Measurements from ENCODE around the gene MBD1.

DNA sequence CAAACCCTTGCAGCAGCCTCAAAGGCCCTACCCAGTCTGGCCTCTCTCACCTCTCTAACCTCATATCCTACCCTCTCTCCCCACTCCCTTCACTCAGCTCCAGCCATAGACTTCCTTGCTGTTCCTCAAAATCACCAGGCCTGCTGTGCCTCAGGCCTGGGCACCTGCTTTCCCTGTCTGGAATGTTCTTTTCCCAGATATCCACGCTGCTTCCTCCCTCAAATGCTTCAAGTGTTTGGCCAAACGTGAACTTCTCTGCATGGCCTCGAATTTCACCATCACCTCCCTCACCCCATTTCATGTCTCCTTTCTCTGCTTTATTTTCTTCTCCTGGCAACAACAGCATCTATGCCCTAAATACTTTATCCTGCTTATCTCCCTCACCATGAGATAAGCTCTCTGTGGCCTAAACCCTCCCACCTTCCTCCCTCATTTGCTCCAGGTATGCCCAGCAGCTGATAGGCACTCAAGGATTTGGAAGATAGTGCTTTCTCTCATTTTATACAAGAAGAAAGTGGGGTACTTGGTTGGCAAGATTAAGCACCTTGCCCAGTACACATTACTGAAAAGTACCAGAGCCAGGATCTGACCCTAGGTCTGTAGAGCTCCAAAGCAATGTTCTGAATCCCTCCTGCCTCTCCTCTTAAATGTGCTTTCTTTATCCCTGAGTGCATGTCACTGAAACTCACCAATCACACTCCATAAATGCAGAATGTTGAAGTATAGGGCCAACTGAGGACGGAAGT is 84.8 kb downstream of the MYO5B start:
- PRO-cap = no peak

GRCh38 chr18:50281045-50282338 is at the start of gene MBD1:
TSS of gene MBD1 (minus strand) at chr18:50281523.
- PRO-cap = unidirectional peak, minus-strand start at chr18:50281483; bidirectional peak, plus-strand start at chr18:50281856, minus-strand start at chr18:50281756

DNA sequence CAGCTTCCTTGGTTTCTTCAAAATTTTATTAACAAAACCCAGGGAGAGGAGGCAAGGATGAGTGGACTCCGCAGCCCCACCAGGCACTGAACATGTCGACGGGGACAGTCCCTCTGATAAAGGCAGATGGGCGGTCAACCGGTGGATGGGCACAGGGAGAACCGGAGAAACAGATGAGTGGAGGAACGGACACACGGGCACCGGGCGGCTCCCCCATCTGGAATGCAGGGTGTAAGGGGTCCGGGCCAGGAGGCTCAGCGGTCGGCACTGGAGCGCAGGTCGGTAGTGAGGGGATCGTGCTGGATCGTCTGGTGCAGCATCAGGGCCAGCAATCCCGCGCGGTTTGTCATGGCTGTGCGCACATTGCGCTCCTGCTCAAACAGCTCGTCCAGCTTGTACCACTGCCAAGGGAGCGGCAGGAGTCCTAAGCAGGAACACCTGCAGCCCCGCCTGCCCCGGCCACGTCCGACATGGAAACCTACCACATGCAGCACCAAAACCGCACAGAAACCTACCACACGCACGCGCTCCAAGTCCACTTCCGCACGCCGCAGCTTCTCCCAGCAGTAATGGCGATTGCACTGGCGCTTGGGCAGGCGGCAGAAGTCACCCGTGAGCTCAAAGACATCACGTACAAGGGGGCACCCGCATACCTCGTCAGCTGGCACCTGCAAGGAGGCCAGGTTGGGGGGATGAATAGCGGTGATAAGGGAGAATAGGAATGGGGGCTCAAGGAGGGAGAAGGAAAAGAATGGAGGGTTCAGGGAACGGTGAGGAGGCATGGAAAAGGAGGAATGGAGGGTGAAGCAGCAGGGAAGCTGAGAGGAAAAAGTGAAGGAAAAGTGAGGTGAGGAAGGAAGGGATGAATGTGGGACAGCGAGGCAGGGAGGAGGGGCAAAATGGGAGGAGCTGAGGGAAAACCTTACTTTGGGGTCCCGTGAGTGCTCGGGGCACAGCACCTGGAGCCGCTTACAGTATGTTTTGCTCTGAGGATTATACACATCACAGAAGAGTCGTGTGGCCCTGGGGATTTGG is 1.3 kb upstream of the MBD1 start:
- PRO-cap = no peak

DNA sequence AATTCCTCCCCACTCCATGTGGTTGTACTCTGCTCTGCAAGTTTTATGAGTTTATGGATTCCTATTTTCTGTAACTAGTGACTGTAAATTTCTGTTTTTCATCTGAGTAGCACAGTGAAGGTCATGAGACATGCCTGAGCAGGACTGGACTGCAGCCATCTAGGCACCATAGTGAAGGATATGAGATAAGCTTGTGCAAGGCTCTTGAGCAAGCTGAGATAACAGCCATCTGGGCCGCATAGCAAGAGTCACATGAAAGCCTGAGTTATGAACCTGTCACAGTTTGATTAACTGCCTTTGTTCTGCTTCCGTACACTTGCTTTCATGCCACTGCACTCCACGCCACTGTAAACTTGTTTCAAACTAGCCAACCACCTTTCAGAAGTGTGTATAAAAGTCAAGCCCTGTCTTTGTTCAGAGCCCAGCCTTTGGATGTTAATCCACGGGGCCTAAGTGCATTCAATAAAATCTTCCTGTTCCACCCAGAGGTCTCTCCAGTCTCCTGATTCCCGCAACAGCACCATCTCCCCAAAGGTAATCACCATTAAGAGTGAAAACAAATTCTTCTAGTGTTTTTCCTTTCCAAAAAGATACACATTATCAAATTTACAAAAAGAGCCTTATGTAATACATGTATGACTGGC is 50.4 kb downstream of the SKA1 start:
- PRO-cap = no peak

- PRO-cap = no peak
These were observed 22.4 kb downstream of the MRO start for GRCh38 chr18:50797067-50798141.

- PRO-cap = no peak
These were observed 457.4 kb upstream of the MEX3C start for GRCh38 chr18:51654945-51655298.

DNA sequence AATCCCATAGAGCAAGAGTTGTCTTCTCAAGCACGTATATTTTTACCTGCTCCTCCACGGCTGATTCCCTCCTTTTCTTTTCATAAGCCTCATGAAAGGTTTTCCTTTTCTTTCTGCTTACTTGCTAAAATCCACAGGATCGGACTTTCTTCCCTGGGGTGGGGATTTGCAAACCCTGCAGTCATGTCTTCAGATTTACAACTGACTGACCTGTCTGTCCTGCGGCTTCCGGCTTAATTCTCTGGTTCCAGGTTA is 66.3 kb upstream of the DCC start:
- PRO-cap = no peak

GRCh38 chr18:54531283-54532056 is 59.6 kb upstream of the DYNAP start:
- PRO-cap = no peak

DNA sequence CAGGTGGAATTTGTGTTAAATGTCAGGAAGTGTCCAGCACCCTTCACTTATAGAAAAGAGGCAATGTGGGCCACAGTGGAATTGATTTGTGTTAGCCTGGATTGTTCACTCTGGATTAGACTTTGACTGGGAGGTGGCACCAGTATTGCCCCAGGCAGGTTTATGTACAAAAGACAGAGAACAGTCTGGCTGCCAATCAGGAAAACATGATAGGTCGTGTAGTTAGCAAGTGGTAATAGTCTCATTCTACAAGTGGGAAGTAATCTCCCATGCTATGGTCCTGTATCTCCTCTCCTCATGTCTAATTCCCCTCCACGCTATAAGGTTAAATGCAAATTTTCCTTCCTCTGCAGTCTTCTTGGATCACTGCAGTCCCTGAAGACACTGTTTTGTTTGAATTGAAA is 45.6 kb downstream of the RAB27B start:
- PRO-cap = no peak

GRCh38 chr18:55258311-55258774 is 299.1 kb upstream of the CCDC68 start:
- PRO-cap = no peak

GRCh38 chr18:55320497-55321540 is 267.2 kb downstream of the TCF4 start:
- PRO-cap = no peak

GRCh38 chr18:55334734-55335288 is 253.2 kb downstream of the TCF4 start:
- PRO-cap = no peak

DNA sequence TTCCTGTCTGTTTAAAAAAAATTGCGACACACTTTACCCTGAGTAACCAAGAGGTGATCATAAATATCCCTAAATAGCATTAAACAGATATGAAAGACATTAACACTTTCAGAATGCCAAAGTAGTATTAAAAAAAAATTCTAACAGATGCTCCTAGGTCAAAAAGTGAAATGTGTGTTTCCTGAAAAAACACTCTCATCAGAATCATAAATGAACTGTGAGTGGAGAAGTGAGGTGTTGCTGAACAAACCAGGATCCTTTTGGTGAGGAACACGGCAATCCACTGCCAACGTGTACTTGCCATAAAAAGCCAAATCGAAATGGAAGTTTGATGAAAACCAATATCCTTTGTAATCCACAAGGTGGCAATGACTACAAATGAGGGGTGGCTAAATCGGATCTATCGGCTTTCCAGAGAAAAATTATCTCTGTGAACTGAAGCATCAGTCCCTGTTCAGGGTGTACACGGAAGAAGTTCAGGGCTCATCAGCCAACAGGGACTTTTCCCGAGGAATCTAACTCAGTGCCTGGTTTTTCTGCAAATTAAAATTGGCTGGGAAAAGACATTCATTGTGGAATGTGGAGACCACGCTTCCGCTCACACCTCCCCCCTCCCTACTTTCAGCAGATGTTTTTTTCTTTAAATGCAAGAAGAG is 248.8 kb downstream of the TCF4 start:
- PRO-cap = no peak

DNA sequence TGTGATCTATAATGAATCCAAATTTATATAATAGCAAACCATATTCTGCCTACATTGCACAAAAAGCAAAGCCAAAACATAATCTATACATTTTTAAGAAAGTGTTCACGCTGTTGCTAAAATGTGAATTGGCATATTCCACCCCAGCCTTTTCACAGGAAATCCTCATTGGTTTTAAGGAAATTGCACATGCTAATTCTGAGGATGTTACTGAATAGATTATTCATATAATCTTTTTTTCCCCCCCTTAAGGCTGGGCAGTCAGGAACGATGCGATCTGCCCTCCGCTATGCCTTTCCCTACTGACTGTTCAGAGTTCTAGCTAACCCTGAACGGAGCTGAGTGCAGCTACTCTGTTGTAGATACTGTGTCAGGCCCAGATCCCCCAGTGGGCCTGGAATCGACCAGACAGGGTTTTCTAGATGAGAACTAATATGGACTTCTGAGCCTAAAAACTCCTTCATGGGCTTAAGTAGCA is 192.3 kb downstream of the TCF4 start:
- PRO-cap = no peak

DNA sequence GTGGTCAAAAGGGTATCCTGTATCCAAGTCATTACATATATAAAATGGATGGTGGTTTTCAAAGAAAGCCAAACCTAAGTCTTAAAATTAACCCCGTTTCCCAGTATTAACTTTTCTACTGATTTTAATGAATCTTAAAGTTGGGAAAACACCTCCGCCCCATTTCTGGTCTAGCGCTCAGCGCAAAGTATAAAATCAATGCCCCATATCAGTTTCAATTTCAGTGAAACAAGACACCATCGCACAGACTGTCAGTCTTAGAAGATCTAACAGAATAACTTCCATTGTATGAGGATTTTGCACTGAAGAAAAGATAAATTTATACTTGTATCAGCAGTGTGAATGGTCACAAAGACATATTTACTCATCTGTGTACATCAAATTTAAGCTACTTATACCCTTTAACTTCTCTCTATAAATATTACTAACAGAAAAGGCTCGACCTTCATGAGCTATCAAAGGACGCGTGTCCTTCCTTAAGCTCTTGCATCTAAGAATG is 183.2 kb downstream of the TCF4 start:
- PRO-cap = no peak

DNA sequence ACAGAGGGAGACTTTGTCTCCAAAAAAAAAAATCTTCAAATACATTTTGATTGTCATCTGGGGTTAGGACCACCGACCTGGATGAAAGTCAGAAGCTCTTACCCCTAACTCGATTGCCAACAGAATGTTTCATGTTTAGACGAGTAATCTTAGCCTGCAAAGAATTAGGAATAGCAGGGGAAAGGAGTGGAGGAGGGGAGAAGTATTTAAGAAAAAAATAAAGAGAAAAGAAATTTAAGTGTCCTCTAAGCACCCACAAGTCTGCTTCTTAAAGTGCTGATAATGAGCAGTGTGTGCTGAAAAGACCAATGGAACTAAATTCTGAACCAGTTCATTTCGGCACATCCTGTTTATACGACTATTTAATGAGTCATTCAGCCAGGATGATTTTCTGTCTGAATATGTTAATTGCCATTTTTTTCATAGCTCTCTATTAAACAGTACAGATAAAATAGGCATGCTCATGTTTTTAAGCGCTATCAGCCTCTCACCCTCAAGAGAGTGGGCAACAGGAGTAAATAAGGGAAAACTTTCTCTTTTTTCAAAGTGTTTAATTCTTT is 87.8 kb downstream of the TCF4 start:
- PRO-cap = no peak

DNA sequence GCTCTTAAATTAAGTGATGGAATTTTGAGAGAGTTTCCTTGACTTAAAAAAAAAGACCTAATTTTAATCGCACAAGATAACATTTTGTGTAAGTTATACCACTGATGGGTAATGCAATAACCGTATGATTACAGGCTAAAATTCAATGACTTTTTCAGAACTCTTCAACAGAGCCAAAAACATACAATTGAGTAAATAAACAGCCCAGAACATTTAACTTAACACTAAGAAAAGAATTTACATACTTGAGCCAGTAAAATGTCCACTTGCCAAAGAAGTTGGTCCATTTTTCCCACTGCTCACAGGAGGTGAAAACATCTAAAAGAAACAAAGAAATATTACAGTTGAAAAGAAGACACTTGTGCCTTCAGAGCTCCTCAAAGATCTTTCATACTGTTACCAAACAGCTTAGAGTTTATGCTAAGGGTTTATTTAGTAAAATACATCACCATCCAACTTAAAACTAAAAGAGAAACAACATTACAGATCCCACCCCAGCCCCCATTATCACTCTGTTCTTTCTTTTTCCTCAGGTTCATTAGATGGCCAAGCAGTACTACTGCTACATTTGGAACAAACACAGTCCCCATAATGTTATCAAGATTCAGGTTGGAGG is 2.8 kb downstream of the TCF4 start:
- PRO-cap = no peak

DNA sequence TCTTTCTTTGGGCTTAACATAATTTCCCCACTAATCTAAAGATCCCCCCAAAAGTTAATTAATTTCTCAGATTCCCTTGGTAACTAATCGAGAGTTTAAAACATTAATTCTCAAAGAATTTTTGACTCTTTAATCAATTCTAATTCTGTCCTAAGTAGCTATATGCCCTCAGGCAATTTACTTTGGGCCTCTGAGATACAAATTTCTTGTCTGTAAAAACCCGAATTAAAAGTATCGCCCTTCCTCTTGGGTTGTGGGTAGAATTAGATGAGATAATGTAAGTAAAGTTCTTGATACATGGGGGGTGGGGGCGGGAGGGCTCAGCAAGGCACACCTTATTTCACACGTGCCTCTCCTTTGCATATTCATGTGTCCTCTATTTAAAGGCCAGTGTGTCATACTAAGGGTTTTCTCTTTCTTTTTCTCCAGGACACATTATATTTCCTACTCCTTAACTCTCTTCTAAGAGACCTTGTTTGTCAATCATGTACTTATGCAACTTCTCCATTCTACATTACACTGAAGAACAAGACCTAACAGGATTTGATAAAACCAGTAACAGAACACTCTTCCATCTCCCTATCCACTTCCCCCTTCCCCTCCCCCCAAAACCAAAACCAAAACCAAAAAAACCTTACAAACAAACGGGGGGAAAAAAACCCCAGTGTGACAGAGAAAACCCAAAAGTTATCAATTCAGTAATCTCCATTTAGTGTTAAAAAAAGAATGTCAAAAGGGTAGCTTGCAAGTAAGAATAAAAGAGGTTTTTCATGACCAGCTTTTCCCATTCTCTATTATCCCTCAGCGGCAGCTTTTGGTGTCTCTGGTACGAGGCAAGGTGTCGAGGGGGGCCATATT is 190.7 kb upstream of the TCF4 start:
- PRO-cap = no peak

DNA sequence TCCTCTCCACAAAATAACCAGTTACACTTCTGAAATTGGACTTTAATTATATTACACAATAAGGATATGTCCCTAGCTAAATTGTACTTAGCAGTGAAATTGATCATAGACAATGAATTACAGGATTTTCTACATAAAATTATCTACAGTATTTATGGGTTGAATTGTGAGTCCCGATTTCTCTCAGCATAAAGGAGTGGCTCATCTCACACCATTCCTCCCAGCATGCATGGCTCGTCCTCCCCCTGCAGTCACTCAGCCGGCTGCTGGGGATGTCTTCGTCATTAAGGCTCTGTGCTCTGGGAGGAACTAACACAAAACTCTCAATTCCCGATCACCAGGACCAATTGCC is 76.0 kb downstream of the TXNL1 start:
- PRO-cap = no peak

DNA sequence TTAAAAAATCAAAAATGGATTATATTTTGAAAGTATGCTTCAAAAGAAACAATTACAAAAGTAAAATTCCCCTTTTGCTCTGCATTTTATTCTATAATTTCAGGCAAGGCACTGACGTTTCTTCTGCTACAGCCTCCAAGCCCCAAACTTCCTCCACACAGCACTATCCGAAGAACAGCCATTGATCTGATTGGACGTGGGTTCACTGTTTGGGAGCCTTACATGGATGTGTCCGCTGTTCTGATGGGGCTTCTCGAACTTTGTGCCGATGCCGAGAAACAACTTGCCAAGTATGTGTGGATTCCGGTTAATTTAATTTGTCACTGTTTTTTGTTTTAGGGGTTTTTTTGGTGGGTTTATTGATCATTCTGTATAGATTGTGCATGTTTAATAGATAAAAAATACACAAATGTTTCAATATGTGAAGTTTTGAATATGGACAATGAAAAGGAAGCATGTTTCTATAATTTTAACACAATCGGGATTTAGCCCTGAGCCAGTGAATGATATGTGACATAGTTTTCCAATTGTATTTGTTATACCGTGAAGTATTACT is 223.0 kb upstream of the BOD1L2 start:
- PRO-cap = no peak